Amniotic epithelial cell (primary cell): ENCODE measurements around a stretch of chr10.

DNA sequence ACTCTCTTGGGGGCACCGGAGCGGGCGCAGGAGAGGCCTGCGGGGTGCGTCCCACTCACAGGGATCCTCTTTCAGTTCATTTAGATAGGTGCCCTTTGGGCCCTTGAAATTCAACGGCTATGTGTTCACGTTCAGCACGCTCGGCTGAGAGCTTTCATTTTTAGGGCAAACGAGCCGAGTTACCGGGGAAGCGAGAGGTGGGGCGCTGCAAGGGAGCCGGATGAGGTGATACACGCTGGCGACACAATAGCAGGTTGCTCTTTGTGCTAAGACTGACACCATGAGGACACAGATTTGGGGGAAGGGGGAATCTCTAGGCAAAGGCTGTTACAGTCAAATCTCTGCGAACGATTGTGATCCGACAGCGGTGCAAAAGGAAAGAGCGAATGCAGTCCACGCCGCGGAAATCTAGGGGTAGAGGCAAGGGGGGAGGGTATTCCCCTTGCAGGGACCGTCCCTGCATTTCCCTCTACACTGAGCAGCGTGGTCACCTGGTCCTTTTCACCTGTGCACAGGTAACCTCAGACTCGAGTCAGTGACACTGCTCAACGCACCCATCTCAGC, 652 bp downstream of the KLLN start:
- RRBS, result no CpG with 5 or more reads among the region's 29 CpGs

DNA sequence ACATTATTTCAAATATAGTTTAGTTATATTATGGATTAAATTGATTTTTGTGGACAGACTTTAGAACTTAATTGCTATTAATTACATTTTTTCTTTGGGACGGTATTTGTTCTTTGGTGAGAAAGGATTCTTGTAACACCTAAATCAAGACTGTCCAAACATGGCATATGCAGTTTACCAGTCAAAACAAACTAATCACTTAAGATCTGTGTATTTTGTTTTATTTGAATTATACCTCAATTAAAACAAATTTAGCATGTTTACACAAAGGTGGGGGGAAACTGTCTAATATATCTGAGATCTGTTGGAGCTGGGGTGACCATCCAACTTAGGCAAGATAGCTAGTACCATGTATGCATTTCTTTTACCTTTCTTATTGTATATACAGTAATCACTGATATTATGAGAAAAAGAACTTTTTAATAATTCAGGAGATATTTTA, 20.0 kb downstream of the PTEN start:
- RRBS, result no CpG with 5 or more reads among the region's 1 CpG

- RRBS, result no CpG with 5 or more reads among the region's 3 CpGs
Measured at GRCh38 chr10:87935750-87936732, 72.6 kb downstream of the PTEN start.

DNA sequence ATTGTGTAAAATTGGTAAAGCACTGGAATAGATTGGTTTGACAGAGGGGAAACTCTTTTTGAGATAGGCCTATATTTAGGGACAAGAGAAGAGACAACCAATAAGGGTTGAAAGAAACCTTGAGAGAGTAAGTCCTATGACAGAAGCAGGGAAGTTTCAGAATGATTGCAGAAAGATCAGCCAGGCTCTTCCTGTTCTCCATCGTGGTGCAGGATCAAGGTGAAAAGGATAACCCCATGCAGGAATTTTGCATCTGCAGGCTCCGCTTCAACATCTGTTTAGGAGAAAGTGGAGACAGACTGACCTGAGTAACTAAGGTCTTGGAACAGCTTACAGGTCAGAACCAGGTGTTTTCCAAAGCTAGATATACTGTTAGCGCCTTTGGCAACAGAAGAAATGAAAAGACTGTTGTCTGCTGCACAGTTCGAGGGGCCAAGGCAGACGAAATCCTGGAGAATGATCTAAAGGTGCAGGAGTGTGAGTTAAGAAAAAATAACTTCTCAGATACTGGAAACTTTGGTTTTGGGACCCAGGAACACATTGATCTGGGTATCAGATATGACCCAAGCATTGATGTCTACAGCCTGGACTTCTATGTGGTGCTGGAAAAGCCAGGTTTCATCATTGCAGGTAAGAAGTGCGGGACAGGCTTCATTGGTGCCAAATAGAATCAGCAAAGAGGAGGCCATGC, 82.0 kb downstream of the PTEN start:
- RRBS, result no CpG with 5 or more reads among the region's 6 CpGs

DNA sequence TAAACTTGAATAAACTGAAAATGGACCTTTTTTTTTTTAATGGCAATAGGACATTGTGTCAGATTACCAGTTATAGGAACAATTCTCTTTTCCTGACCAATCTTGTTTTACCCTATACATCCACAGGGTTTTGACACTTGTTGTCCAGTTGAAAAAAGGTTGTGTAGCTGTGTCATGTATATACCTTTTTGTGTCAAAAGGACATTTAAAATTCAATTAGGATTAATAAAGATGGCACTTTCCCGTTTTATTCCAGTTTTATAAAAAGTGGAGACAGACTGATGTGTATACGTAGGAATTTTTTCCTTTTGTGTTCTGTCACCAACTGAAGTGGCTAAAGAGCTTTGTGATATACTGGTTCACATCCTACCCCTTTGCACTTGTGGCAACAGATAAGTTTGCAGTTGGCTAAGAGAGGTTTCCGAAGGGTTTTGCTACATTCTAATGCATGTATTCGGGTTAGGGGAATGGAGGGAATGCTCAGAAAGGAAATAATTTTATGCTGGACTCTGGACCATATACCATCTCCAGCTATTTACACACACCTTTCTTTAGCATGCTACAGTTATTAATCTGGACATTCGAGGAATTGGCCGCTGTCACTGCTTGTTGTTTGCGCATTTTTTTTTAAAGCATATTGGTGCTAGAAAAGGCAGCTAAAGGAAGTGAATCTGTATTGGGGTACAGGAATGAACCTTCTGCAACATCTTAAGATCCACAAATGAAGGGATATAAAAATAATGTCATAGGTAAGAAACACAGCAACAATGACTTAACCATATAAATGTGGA, 102.3 kb downstream of the PTEN start:
- RRBS, result no CpG with 5 or more reads among the region's 7 CpGs

DNA sequence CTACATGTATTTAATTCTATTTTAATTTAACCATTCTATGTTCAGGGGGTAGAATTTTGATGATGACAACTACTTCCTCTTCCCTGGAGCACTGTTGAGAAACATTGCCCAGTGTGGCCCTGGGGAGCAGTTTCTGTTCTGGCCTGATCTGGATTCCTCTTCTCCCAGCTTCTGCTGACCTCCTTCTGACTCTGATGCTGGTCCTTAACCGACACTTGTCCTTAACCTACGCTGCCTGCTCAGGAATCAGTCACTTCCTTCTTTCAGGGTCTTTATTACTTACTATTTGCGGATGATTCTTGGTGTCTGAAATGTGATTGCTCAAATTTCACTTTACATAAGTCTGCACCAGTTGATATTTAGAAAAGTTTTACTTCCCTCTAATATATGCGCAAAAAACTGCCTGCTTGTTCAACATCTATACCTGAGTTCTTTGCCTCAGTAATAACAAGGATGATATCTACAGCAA, 164.1 kb downstream of the PTEN start:
- RRBS, result no CpG with 5 or more reads among the region's 4 CpGs

DNA sequence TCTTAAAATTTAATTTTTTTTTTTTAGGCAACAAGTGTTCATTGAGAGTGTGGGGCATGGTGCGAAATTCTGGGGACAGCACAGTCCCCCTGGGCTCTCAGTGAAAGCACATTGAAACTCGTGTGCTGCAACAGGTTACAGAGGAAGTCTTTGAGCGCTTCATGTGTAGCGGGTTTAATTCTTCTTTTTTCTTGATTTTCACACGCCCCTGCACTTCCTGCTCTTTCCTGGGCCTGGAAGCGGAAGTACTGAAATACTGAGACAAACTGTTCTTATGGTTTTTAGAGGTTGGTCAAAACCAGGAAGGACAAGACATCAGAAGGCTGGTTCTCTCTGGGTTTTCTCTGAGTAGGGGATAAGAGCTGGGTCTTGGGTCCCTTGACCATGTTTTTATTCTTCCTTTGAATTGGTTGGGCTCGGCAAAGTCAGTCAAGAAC, 203.5 kb downstream of the PTEN start:
- RRBS, result no CpG with 5 or more reads among the region's 7 CpGs

DNA sequence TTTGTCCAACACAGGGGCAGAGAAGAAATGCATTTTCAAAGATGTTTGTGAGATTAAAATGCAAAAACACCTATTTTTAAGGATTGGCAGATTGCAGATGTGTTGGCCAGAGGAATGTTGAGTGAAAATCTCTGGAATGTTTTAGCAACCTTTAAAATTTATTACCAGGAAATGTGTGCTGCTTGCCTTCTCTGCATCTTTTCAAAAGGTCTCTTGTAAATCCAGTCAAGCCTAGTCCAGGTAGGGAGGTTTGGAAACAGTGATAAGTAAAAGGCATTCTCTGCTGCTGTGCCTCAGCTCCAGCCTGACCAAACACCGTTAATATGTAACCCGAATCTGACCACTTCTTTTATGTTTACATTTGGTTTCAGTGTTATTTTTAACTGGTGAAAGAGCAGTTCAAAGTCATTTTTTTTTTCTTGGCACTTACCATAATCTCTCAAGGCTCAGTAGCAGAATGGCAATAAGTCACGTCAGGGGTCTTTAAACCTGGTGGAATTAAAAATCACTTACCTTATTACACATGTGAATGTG, 216.7 kb downstream of the PTEN start:
- RRBS, result no CpG with 5 or more reads among the region's 3 CpGs

- RRBS, result no CpG with 5 or more reads among the region's 2 CpGs
Measured at GRCh38 chr10:88104193-88104575, 240.8 kb downstream of the PTEN start.

DNA sequence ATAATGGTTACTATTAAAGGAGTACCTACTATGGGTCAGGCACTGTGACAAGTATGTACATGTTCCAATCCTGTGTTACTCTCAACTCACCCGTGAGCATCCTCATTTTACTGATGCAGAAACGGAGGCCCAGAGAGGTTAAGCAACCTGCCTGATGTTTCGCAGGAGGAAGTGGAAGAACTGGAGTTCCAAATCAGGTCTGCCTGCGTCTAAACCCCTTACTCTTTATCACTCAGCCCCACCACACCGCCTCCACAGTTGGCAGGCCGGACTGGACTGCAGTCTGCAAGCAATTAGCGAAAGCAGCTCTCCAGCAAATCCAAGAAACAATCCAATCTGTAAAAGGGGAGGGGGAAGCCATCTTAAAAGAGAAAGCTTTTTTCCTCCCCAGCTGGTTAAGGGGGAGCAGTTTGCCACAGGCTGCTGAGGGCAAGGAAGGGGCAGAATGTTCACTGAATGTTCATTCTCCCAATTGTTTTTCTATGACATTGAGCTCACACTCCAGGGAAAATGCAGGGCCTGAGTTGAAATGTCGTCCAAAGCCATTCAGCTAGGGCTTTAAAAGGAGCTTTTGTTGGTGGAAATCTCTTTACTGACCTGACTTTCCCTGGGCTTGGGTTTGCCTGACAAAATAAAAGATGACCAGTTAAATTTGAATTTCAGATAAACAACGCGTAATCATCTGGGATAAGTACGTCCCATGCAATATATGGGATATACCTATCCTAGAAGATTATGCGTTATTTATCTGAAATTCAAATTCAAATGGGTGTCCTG, 350.0 kb downstream of the RNLS start:
- RRBS, result no CpG with 5 or more reads among the region's 12 CpGs

- RRBS, result no CpG with 5 or more reads among the region's 2 CpGs
Measured at GRCh38 chr10:88379591-88379970, 203.5 kb downstream of the RNLS start.

GRCh38 chr10:88499549-88499901, 83.6 kb downstream of the RNLS start:
- RRBS, result no CpG with 5 or more reads among the region's 2 CpGs

GRCh38 chr10:88839932-88840607, 11.6 kb downstream of the ANKRD22 start:
- RRBS, result no CpG with 5 or more reads among the region's 3 CpGs

GRCh38 chr10:88901497-88902254, 21.6 kb downstream of the STAMBPL1 start:
- RRBS, result no CpG with 5 or more reads among the region's 3 CpGs

GRCh38 chr10:88912841-88913595, 33.0 kb downstream of the STAMBPL1 start:
- RRBS, result no CpG with 5 or more reads among the region's 9 CpGs

- RRBS, result no CpG with 5 or more reads among the region's 4 CpGs
Measured at GRCh38 chr10:88947132-88947548, 5.4 kb downstream of the ACTA2 start.

- RRBS, result no CpG with 5 or more reads among the region's 5 CpGs
Measured at GRCh38 chr10:88948577-88949460, 3.8 kb downstream of the ACTA2 start.

DNA sequence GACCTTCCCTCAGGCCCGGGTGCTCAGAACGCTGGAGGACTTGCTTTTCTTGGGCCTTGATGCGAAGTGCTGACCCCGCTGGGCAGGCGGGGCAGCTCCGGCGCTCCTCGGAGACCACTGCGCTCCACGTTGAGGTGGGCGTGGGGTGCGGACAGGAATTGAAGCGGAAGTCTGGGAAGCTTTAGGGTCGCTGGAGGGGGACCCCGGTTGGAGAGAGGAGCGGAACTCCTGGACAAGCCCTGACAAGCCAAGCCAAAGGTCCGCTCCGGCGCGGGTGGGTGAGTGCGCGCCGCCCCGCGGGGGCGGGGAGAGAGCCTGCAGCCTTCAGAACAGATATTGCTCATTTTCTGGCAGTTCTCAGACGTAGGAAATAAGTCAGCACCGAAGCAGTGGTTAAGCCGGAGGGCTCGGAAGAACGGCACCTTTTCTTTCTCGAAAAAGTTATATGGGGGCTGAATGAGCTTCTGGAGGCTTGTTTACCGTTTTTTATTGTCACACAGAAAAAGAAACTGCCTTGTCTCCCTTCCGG, 545 bp downstream of the FAS start:
- RRBS, result 3% methylated on average over 9 of the region's 34 CpGs

DNA sequence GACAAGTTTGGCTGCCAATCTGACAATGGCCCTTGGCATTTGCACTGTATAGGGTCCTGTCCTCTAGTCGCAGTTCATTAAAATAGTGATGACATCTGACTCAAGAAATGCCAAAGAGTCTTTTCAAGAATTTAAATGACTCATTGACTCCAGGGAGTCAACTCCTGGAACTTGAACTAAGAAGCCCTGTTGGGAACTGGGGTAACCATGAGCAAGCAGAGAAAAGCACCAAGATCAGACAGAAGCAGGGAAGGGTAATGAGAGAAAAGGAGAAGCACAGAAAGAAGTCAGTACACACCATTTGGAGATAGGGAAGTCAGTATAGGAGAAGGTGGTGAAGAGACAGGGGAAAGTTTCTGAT, 90.9 kb downstream of the CH25H start:
- RRBS, result no CpG with 5 or more reads among the region's 1 CpG

GRCh38 chr10:89240706-89241022, 10.9 kb downstream of the LIPA start:
- RRBS, result no CpG with 5 or more reads among the region's 4 CpGs